Esophagus squamous epithelium (tissue), 4 donors: ENCODE data around the genes FGR and FAM76A.

DNA sequence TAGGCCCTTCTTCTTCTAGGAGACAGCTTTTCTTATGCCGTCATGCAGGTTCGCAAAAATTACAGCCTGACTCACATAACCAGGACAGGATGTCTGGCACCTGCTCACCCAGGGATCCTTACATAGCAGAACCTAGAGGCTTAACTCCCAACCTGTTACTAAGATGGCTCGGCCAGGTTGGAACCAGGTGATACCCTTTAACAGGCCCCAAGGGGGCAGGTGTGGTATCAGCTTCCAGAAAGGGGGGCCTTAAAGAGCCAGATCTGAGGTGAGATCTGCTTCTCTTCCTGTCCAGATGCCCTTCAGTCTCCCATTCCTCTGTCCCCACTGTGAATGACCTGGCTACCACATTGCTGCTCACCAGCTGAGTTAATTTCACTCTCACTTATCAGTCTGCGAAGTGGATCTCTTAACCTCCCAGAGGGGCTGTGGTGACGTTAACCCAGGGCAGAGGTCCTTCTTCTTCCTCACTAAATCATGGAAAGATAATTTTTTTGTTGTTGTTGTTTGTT lies 1.7 kb downstream of the TRNP1 start:
- PRO-cap, result no peak
- RAMPAGE, long total RNA, 4 experiments, result no peak in any of the 4 experiments

DNA sequence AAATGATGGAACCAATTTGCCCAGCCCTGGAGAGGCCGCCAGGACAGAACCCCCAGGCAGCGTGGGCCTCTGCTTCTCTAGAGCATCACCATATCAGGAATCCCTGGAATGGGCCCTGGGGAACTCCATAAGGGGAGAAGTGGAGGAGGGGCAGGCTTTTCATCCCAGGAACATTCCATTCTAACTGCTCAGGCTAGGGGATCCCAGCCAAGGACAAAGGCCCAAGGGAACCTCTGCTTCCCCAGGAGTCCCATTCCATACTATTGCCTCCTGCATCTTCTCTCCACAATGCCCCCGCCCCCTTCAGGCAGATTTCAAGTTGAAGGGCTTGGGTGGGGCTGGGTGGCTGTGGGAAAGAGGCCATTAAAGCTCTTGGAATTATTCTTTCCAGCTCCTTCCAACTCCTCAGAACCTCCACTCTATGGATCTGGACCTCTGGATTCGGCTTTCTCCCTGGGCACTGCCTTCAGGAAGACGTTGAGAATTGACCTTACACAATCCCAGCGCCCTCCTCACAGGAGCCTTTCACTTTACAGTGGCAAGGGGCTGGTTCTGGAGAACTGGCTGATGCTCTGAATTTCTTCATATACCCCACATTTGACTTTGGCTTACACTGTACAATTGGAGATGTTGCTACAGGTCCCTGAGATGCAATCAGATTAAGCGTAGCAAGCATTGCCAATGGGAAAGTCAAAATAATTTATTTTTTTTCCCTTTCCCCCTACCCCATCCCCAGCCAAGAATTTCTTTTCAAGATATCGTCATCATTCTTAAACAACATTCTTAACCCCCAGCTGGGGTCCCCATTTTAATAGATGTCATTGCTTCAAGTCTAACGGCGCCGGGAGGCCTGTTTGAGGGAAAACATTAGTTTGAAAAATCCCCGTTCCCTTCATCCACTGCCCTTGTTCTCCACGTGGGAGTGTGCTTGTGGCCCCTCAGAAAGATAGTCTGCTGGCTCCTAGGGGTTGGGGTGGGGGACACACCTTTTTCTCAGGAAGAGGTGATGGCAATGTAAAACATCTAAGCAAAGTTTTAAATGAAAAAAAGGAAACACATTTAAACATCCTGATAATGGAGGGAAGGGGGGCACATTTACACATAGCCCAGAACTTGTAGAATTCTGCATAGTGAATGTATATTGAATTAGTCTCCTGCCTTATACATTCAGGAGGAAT lies 6.4 kb downstream of the TRNP1 start:
- PRO-cap, result bidirectional peak, plus-strand start at position 192 of the sequence, minus-strand start at position 101 of the sequence
- RAMPAGE, long total RNA, 4 experiments, result start-site peak on the plus strand in 1 of 4 experiments, centred at position 873 of the sequence, 33 reads per replicate

GRCh38 chr1:27012277-27012658 lies 382 bp downstream of the TENT5B start:
- PRO-cap, result bidirectional peak, plus-strand start at chr1:27012411, minus-strand start at chr1:27012417
- RAMPAGE, long total RNA, 4 experiments, result no peak in any of the 4 experiments

GRCh38 chr1:27059072-27059487 lies 46.4 kb upstream of the TENT5B start:
- PRO-cap, result no peak
- RAMPAGE, long total RNA, 4 experiments, result no peak in any of the 4 experiments

DNA sequence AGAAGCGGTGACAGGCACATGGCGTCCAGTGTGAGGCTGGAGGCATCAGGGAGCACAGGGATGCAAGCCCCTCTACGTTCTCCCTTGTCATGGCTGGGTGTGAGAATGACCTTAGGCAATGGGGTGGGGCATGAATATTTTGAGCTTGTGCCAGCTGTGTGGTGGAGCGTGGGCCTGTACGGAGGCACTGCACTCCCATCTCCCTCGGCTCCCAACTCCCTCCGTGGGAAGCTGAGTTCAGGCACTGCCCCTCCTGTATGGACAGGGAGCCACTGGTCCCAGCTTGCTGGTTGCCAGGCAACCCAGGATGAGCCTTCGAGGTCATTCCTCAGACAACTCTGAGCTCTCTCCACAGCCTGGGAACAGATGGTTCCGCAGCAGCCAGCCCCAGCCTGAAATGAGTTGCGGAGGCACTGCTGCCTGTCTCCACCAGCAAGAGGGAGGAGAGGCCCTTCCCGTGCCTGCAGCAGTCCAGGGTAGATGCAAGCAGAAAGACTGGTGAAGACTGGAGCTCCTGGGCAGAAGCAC lies 58.3 kb upstream of the TENT5B start:
- PRO-cap, result no peak
- RAMPAGE, long total RNA, 4 experiments, result no peak in any of the 4 experiments

DNA sequence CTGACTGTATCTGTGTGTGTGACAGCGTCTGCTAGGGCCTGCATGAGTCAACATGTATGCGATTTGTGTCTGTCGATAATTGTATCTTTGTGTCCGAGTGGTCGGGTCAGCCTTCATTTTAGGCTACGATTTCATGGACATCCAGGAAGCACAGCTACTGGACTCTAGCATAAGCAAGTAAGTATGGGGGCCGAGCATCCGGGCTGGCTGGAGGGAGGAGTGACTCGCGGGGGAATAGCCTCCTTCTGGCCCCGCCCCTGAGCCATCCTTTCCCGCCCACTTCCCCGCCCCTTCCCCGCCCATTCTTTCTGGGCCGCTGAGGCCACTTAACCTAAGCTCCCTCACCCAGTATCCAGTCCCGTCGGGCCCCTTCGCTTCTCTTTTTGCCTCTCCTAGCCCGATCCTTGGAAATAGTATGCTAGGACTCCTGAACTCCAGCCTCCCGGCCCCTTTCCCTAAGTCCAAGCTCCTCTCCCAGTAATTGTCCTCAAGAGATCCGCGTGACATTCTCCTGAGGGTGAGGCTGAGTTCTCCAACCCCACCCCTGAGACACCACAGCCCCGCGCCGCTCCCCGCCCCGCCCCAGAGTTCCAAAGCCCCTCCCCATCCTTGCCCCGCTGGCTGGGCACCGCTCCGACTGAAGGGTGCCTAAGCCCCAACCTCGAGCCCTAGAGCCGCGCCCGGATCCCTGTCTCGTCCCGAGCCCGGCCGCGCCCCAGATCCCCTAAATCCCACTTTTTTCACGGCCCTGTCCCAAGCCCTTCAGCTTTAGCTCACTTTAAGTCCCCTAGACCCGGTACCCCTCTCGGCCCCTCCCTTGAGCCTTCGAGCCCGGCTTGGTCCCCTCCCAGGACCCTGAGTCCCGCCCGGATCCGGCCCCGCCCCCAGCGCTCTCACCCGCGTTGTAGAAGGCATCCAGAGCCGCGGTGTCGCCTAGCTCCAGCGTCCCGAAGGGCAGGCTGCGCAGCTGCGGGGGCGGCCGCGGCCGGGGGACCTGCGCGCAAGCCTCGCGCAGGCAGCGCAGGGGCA lies 1.1 kb downstream of the MAP3K6 start:
- PRO-cap, result bidirectional peak, plus-strand start at position 348 of the sequence, minus-strand start at position 209 of the sequence; bidirectional peak, plus-strand start at position 651 of the sequence, minus-strand start at position 546 of the sequence; bidirectional peak, plus-strand start at position 936 of the sequence, minus-strand start at position 907 of the sequence
- RAMPAGE, long total RNA, 4 experiments, result no peak in any of the 4 experiments

DNA sequence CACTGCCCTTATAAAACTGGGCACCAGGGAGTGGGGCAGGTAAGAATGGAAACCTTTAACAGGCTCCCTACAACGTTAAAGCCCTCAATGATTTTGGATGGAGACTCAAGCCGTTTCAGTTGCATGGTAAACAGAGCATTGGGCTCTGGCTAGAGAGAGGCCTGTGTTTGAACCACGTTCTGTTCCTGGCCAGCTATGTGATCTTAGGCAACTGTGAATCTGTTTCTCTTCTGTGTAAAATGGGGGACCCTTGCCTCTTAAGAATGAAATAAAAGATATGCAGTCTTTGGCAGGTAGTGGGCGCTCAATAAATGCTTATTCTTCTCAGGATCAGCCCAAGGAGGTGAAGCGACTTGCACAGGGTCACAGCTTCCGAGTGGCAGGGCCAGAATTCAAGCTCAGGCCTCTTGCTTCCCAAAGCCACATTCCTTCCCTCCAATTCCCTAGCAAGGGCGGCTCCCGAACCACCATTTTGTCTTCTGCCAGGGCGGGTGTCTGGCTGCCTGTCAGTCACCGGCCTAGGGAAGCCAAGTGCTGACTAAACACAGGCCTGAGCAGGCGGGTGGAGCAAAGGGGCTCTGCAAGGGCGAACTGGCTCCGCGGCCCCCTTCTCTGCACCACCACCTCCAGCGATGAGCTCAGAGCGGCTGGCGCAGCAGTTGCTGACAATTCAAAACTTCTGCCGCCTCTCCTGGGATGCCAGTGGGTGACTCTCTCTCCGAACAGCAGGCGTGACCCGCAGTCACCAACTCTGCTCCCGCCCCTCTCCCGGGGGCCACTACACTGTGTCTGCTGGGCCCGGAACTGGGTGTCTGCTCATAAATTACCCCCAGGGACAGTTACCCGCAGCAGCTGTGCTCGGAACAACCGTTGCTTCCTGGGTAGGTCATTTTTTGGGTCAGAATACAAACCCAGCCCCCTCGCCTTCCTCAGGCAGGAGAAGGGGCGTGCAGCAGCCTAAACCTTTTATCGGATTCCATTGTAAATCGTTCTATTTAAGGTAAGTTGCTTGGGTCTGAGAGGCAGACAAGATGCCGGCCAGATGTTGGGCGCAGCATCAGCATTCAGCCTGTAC lies 10.8 kb downstream of the GPR3 start:
- PRO-cap, result no peak
- RAMPAGE, long total RNA, 4 experiments, result no peak in any of the 4 experiments

DNA sequence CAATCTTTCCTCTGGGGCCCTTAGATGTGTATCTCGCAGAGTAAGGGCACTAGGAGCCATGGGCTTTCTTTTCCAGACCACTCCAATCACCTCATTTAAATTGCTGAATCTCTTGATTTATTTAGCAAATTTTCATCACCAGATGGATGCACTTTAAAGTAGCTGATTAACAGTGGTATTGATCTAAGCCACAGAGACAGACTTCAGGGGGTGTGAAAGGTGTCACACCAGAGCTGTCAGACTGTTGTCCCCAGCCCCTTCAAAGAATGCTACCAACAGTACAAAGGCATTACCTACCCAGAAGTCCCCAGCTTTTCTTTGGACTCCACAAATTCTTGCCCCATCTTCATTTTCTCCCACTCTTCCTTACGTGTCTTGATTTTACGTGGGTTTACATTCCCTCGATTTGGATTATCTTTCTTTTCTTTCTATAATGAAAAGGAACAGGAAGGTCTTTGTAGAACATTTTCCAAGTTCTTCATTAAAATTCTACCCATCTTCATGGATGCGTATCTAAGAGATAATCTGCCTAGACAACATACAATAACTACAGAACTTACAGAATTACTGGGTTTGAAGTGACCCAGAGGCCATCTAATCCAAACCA lies 22.2 kb downstream of the GPR3 start:
- PRO-cap, result unidirectional peak, minus-strand start at position 240 of the sequence
- RAMPAGE, long total RNA, 4 experiments, result no peak in any of the 4 experiments

DNA sequence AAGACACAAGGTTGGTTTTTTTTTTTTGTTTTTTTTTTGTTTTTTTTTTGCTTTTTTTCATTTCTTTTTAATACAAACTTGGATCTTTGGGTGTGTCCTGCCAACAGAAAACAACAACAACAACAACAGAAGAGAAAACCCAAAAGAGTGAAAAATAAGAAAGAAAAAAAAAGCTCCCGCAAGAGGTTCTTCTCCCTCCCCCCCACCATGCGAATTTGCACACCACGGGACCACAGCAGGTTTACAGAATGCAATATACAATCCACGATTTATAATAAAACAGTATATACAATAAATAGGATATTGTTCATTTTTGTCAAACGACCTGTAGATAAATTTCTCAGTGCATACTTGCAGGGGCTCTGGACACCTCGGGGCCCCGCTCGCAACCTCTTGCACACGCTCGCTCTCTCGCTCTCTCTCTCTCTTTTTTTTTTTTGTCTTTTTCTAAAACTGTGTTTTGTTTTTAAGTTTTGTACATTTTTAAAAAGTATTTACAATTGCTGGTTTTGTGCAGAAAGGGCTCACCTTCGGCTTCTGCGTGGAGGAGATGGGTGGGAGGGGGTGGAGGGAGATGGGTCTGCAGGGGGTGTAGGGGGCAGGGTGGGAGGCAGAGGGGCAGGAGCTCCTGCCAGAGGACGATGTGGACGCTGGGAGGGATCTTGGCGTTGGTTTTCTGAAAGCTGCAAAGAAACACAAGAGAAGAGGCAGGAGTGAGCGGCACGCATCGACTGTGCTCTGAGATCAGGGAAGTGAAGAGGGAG lies 44.4 kb upstream of the WASF2 start:
- PRO-cap, result no peak
- RAMPAGE, long total RNA, 4 experiments, result no peak in any of the 4 experiments

DNA sequence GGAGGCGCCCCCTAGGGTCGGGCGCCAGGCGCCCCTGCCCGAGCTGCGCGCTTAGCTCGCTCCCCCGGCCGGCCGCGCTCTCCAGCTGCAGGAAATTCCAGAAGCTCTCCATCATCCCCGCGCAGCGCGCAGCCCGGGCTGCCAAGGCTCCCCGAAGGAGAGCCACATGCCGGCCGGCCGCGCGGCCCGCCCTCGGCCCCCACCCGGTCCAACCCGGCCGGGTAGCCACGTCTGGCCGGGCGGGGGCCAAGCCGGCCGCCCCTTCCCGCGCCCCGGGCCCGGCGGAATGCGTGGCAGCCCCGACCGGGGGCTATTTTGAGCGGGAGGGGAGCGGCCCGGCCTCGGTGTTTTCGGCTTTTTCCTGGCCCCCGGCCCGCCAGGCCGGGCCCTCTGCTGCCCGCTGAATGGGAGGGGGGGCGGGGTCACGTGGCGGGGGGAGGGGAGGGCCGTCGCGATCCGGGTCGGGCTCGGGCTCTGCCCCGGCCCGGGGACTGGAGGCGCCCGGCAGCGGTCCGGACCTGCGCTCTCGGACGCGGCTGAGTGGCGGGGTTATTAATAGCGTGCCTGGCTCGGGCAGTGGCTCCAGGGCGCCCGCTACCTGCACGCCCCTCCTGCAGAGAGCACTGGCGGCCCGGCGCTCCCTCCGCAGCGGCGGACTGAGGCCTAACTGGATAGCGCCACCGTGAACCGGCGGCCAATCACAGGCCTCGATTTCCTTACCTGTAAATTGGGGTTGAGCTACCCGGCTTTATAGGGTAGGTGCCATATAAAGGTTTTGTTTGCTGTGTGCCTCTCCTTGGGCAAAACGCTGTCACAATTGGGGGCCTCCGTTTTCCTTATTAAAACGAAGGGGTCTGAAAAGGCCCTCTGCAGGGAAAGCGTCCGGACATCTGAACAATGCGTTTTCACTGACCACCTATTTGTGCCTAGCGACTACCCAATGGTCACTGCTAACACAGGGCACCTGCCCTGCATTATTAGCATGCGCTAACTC lies 28.2 kb downstream of the AHDC1 start:
- PRO-cap, result unidirectional peak, minus-strand start at position 528 of the sequence
- RAMPAGE, long total RNA, 4 experiments, result no peak in any of the 4 experiments

DNA sequence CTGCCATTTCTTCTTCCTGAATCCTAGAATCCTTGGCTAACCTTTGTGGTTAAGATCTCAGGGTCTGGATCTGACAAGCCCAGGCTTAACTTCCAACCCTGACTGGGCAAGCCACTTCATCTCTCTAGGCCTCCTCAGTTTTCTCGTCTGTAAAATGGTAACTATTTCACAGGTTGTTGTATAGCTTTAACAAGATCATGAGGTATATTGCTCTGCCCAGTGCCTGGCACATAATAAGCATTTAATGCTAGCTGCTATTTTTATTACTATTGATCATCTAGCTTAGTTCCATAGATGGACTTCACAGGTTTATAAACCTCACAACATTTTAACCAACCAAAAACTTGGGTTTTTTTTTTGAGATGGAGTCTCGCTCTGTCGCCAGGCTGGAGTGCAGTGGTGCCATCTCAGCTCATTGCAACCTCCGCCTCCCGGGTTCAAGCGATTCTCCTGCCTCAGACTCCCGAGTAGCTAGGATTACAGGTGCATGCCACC lies 23.4 kb downstream of the AHDC1 start:
- PRO-cap, result no peak
- RAMPAGE, long total RNA, 4 experiments, result start-site peak on the minus strand in 1 of 4 experiments, centred at position 148 of the sequence, 6 reads per replicate

- PRO-cap, result no peak
- RAMPAGE, long total RNA, 4 experiments, result no peak in any of the 4 experiments
Measured at GRCh38 chr1:27632574-27633635, 2.1 kb downstream of the FGR start.

DNA sequence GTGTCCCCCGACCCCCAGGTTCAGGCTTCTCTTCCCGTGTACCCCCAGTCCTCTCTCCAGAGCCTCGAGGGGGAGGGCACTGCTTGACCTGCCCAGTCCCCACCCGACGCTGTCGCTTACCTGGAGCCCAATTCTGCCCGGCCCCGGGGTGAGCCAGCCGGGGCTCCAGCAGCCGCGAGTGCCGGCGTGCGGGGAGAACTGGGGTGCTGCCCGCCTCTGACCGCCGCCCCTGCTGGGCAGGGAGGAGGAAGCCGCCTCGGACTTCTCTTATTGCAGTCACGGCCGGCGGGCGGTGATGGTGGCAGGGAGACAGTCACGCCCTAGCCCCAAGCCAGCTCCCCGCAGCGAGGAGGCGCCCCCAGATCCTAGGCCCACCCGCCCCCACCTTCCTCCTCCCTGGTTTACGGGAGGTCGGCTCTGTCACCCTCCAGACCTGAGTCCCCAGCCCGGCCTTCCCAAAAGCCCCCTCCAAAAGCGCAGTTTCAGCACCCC lies at the start of gene FGR:
Gene FGR, minus strand, starts transcription at position 241 of the 492 bp plus-strand sequence.
- PRO-cap, result bidirectional peak, plus-strand start at position 270 of the sequence, minus-strand start at position 244 of the sequence
- RAMPAGE, long total RNA, 4 experiments, result start-site peak on the minus strand in 3 of 4 experiments, centred at positions 218 to 239 of the sequence, 22 to 32 reads per replicate

- PRO-cap, result no peak
- RAMPAGE, long total RNA, 4 experiments, result no peak in any of the 4 experiments
Measured at GRCh38 chr1:27635437-27636028, 548 bp upstream of the FGR start.

DNA sequence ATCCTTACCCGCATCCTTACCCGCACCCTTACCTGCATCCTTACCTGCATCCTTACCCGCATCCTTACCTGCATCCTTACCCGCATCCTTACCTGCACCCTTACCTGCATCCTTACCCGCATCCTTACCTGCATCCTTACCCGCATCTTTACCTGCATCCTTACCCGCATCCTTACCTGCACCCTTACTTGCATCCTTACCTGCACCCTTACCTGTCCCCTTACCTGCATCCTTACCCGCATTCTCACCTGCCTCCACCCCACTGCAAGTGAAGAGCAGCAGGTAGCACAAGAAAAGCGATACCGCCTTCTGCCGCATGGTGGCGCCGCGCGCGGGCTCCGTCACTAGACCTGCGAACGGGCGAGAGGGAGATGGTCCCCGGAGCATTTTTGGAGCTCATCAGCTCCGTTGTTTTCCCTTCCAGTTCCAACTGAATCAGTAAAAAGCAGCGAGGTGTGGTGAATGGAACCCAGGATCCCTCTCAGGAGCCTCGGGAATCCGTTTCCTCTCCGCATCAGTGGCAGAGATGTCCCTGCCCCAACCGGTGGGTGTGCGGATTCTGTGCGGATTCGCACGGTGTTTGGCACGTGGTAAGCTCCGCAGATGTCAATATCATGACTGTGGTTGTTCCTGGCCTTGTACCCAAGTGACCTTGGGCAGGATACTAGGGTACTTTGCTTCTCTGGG lies 2.9 kb downstream of the IFI6 start:
- PRO-cap, result unidirectional peak, plus-strand start at position 370 of the sequence
- RAMPAGE, long total RNA, 4 experiments, result no peak in any of the 4 experiments

DNA sequence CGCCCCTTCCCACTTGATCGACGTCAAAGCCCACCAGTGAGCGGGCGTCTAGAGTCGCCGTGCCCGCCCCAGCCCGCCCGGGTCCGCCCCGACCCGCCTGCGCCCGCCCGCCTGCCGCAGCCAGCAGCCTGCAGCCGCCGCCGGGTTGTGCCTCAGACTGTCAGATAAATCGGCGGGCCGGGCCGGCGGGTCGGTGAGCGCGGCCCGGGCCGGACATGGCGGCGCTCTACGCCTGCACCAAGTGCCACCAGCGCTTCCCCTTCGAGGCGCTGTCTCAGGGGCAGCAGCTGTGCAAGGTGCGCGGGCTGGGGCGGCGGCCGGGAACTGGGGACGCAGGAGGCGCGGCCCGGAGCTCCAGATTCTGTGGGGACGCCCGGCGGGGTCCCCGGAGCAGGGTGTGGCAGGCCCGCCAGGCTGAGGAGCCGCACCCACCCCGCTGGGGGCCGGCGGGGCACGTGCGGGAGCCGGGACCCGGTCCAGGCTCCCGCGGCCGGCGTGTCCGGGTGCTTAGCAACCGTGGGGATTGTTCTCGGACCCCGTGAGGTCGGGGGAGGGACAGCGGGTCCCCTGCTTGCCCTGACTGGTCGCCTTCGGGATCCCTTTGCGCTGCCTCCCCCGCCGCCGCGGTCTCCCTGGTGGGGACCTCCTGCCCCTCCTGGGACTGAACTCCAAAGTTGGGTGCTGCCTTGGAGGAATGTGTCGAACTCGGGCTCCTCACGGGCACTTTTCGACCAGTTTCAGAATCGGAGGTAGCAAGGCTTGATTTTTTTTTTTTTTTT lies at the start of gene FAM76A:
Gene FAM76A, plus strand, starts transcription at position 96 of the 779 bp plus-strand sequence.
- PRO-cap, result bidirectional peak, plus-strand start at position 155 of the sequence, minus-strand start outside the sequence; unidirectional peak, plus-strand start at position 364 of the sequence
- RAMPAGE, long total RNA, 4 experiments, result start-site peak on the plus strand in 2 of 4 experiments, centred at positions 103 to 106 of the sequence, 44 to 69 reads per replicate

DNA sequence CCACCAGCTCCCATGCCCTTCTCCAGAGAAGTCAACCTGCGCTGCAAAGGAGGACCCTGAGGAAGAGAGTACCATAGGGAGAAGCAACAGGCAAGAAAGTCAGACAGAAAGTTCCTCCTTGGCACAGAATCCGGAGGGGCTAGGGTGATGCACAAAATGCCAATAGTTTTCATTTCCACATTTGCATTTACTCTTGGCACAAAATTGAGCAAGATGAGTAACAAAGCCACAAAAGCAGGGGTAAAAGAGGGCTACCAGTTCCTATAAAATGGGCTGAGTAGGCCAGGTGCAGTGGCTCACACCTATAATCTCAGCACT lies 15.3 kb downstream of the THEMIS2 start:
- PRO-cap, result bidirectional peak, plus-strand start at position 231 of the sequence, minus-strand start at position 105 of the sequence
- RAMPAGE, long total RNA, 4 experiments, result no peak in any of the 4 experiments

- PRO-cap, result no peak
- RAMPAGE, long total RNA, 4 experiments, result no peak in any of the 4 experiments
Measured at GRCh38 chr1:28063976-28064397, 24.4 kb downstream of the EYA3 start.

- PRO-cap, result bidirectional peak, plus-strand start at chr1:28249656, minus-strand start at chr1:28249504
- RAMPAGE, long total RNA, 4 experiments, result no peak in any of the 4 experiments
Measured at GRCh38 chr1:28249323-28249962, 9.9 kb upstream of the SESN2 start.

- PRO-cap, result no peak
- RAMPAGE, long total RNA, 4 experiments, result no peak in any of the 4 experiments
Measured at GRCh38 chr1:28313841-28314495, 14.9 kb upstream of the MED18 start.